ENCODE measurements around a stretch of chr22.

- PRO-cap = no peak
These were observed 52.3 kb downstream of the MCM5 start for GRCh38 chr22:35451941-35452959.

- PRO-cap = no peak
These were observed 34.4 kb downstream of the APOL5 start for GRCh38 chr22:35751761-35752881.

GRCh38 chr22:35893861-35894254, 134.8 kb downstream of the RBFOX2 start:
- PRO-cap = no peak

DNA sequence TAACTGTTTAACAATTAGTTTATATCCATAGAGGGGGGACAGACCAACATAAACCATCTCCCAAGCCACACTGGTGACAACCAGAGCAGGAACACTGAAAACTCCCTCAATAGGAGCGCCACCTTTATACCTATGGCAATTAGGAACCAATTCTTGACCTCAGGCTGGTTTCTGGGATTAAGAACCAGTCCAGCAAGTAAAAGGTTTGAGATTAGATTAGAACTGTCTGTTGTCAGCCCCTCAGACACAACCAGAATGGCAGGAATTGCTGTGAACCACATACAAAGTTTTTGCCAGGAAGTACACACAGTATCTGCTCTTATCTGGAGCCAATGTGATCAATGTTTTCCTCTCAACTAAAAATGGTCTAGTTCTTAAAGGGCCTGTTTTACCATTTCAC, 55.3 kb downstream of the RBFOX2 start:
- PRO-cap = no peak

DNA sequence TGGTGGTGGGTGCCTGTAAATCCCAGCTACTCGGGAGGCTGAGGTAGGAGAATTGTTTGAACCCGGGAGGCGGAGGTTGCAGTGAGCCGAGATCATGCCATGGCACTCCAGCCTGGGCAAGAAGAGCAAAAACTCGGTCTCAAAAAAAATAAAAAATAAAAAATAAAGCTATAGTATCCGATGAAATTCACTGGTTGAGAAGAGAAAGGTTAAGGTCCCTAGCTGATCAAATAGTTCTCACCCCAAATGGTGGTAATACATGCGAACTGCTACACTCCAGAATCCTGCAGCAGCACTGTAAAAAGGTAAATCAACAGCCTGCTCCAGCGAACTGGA, 11.3 kb downstream of the RBFOX2 start:
- PRO-cap = no peak

DNA sequence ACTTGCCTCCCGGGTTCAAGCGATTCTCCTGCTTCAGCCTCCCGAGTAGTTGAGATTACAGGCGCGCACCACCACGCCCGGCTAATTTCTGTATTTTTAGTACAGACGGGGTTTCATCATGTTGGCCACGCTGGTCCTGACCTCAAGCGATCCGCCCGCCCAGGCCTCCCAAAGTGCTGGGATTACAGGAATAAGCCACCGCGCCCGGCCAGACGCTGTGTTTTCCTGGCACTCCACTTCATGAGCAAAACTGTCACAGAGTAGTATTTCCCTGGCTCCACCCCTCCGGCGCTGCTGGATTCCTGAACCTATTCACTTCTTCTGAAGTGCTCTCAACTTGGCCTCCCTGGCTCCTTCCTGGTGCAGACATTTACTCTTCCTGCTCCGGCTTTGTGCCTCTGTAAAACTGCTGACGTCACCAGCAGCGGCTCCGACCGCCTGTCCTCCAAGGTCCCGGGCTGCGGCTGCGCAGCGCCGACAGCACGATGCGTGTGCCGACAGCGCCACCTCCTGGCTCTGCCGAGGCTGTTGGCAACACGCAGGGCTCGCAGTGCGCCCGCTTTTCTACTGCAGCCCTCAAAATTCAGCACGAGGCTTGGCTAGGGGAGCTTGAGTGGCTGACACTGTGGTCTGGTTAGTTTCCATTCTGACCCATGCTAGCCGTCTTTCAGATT, 36.8 kb downstream of the APOL3 start:
- PRO-cap = unidirectional peak, minus-strand start at position 372 of the sequence

GRCh38 chr22:36139387-36139684, 21.2 kb downstream of the APOL3 start:
- PRO-cap = no peak

DNA sequence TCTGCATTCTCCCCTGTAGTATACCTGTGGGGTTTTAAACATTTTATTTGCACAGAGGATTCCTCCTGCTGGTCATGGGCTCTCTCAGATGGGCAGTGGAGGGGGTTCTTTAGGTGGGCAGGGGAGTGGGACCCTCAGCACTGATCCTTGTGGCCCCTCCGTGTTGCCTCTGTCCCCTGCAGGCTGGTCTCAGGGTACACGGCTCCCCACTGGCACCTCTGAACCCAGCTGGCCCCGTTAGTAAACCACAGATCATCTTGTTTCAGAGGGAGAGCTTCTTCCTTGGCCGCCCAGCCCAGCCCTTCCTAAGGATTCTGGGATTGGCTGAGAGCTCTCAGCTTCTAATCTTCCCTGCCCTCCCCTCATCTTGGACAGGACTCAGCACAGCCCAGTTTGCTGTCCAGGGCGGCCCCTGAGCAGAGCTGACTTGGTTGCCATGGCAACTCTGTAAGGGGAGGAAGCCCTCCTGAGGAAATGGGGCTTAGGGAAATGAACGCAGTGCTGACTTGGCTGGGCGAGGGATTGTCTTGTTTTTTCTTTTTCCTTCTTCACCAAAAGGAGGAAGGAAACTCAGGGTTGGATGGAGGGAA, 4.7 kb downstream of the APOL4 start:
- PRO-cap = no peak

DNA sequence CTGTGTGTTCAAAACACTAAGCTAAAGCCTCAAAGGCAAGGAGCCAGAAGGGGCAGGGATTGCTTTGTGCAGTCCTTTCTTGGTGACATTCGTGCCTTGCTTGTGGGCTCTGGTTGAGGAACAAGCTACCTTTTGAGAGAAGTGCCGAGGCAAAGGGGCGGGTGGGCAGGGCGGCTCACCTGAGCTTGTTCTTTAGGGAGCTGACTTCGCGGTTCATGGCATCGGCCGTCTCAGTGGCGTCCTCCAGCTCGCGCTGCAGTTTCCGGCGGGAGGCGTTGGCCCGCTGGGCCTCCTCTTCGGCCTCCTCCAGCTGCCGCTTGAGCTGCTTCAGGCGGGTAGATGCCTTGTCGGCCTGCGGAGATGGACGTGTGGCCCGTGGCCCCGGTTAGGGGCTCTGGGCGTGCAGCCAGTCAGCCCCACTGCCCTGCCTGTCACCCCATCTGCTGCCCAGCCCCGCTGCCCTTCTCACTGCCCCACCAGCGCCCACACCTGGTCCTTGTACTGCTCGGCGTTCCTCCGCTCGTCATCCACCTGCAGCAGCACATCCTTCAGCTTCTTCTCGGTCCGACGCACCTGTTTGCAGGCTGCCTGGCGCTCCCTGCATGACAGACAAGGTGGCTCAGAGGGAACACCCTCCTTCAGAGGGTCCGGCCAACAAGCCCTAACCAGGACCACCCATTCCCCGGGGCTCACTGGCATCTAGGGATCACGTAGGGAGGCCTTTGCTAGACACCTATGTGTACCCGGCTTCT, 31.2 kb downstream of the APOL1 start:
- PRO-cap = no peak

- PRO-cap = no peak
These were observed 40.7 kb downstream of the APOL1 start for GRCh38 chr22:36293541-36294041.

DNA sequence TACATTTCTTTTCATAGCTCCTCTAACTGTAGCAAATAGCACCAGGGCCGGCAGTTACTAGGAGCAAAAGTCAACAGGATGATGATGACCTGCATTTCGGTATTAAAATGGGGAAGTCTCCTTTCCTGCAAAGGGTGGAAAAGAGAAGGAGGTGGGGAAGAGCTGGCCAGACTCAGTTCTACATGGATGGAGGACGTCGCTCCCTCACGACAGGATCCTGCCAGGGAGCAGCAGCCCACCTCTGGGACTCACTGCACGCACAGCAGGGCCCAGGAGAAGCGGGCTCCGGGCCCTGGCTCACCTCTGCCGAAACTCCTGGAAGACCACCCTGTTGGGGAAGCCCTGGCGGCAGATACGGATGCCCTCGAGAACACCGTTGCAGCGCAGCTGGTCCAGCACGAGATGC, 52.7 kb downstream of the APOL1 start:
- PRO-cap = no peak

- PRO-cap = no peak
These were observed 53.7 kb downstream of the APOL1 start for GRCh38 chr22:36306505-36307252.

- PRO-cap = no peak
These were observed 64.7 kb downstream of the APOL1 start for GRCh38 chr22:36317489-36318232.

DNA sequence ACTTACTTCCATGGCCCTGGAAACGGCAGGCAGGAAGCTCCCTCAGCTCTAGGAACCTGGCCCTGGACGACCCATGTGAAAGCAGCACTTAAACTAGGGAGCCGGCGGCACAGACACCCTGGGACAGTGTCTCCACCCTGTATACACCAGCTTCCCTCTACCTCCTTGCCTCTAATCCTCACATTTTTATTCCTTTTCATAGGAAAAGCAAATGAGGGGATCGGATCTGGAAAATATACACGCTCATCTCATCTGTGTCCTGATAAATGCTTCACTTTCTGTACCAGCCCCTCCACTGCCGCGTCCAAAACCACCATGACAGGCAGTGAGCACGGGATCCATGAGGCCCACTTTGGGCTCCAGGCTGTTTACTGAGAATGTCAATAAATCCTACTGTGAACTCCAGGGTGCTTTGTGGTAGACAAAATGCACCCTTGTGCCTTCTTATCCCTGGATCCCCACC, 65.0 kb downstream of the MYH9 start:
- PRO-cap = no peak

GRCh38 chr22:36326525-36327483, 61.0 kb downstream of the MYH9 start:
- PRO-cap = no peak

DNA sequence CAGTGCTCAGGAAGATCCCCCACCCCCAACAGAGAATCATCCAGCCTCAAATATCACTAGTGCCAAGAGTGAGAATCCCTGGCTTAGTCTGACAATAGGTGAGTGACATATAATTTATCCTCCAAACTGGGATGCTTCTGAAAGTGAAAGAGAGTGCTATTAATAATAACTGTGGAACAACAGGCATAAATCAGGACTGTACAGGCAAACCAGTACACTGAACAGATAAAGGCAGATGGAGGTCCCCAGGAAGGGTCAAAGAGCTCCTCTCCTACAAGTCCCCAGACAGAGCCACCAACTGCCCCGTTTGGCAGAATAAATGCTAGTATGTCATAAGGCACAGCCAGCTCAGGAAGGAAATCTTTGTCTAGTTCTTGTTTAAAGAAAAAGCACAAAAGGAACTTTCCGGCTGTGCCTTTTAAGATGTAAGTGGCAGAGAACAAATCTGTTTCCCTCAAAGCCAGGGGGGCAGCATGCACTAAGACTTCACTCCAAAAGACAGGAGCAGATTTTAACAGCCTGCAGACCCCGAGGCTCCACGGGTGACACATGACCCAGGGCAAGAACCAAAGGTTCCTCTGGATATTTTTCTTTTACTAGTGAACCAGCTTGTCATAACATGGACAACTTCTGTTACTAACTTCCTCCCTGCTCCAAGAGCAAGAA, 50.4 kb downstream of the MYH9 start:
- PRO-cap = bidirectional peak, plus-strand start at position 457 of the sequence, minus-strand start at position 309 of the sequence

- PRO-cap = no peak
These were observed 44.6 kb downstream of the MYH9 start for GRCh38 chr22:36342812-36343969.

GRCh38 chr22:36359531-36360336, 28.0 kb downstream of the MYH9 start:
- PRO-cap = no peak

DNA sequence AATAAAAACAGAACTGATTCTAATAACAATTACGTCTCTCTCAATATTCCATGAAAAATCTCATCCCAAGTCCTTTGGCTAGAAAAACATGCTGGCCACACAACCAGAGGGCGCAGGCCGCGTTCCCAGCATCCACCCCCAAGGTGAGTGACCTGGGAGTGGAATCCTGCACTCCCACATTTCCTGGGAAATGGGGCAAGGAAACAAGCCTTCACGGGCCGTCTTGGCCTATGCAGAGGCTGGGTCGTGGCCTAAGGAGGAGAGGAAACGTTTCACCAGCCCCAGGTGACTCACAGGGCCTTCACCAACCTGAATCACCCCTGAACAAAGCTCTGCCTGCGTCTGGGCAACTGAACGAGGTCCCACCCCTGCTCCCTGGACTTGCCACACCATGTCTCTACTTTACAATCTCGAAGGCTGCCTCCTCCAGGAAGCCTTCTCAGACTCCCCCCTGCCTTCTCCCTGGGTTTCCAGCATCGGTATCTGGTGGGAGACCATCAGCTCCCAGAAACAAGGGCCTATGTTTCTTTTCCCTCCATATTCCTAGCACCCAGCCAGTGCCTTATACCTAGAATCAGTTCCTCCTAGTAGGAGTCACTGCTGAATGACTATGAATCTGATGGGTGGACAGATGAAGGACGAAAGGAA, 13.1 kb downstream of the MYH9 start:
- PRO-cap = no peak

DNA sequence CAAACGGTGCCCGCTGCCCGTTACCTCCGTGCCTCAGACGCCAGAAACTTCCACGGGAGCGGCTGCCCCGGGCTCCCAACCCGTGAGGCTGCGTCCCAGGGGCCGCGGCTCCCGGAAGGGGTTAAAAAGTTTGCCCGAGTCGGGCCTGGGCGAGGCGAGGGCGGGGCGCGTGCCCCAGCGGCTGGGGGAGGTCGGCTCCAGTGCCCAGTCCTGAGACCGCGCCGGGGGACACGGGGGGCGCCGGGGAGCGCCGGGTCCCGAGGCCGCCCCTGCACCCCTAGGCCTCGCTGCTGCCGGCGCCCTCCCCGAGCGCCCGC, 507 bp downstream of the MYH9 start:
- PRO-cap = no peak

All from colic lymph node (tissue), 1 donor.